ENCODE measurements around a stretch of chr16.

GRCh38 chr16:83965405-83966243, 2.4 kb upstream of the NECAB2 start:
- PRO-cap, 8 experiments = no peak in any of the 8 experiments

- PRO-cap, 8 experiments = peak in 4 of 8 experiments; most common minus-strand start chr16:84092163 (in 2)
Observed at GRCh38 chr16:84091847-84092280, 24.9 kb downstream of the MBTPS1 start.

GRCh38 chr16:84143795-84144989, 785 bp downstream of the HSDL1 start:
- PRO-cap, 8 experiments = no peak in any of the 8 experiments

- PRO-cap, 8 experiments = no peak in any of the 8 experiments
Observed at GRCh38 chr16:84180206-84181143, 6.4 kb downstream of the TAF1C start.

GRCh38 chr16:84283963-84284691, 10.6 kb upstream of the WFDC1 start:
- PRO-cap, 8 experiments = no peak in any of the 8 experiments

DNA sequence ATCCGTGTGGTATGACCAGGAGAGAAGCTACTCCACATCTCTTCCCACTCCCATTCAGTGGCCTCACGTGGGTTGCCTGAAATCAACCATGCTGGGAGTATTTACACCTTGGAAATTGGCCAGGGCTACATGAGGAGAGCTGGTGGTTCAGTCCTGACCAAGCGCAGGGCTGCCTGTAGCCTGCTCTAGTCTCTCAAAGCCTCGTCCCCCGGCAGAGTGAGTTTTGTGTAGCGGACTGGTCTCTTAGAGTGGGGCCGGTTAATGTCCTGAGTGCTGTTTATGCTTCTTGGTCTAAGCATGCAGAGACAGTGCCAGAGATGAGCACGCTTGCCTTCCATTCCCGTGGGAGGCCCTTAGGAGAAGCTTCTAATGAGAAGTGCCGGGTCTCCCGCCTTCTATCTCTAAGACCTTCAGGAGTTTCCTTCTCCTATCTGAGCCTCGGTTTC, 3.8 kb downstream of the WFDC1 start:
- PRO-cap, 8 experiments = no peak in any of the 8 experiments

DNA sequence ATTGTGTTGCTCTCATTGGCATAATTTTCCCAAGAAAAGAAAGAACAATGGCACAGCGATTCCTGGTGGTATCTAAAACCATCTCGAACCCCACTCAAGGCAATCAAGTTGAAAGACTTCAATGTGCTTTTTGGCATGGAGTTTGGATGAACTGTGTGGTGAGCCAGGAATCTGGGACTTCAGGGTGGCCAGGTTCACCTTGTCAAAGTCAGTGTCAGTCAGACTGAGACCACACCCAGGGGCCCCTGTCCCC, 25.7 kb downstream of the WFDC1 start:
- PRO-cap, 8 experiments = no peak in any of the 8 experiments

DNA sequence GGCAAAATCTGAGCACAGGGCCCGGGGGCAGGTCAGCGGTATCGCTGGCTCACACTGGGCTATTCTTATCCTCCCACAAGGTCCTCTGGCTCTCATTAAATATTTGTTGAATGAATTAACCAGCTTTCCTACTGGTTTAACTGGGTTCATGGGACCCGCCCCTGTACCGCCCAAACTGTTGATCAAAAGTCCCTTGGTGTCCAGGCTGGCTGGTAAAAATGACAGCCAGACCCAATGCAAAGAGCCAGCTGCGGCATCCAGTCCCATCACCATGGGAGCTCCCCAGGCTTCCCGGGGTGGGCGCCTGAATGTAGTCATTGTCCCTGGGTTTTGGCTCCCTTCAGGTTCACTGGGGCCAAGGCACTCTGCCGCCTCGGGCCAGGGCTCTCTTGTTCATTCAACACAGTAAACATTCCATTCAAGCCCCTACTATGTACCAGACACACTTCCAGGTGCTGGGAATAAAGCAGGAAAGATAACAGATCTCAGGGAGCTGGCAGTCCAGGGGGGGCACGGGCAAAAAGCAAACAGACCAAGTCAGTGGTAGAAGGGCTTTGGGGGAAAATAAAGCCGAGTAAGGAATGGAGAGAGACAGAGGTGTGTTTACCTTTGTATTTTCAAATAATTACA, 11.7 kb upstream of the ATP2C2 start:
- PRO-cap, 8 experiments = no peak in any of the 8 experiments

- PRO-cap, 8 experiments = peak in 3 of 8 experiments; most common plus-strand start chr16:84515209 (in 1); most common minus-strand start chr16:84515052 (in 2)
Observed at GRCh38 chr16:84514689-84515460, 10.4 kb upstream of the MEAK7 start.

DNA sequence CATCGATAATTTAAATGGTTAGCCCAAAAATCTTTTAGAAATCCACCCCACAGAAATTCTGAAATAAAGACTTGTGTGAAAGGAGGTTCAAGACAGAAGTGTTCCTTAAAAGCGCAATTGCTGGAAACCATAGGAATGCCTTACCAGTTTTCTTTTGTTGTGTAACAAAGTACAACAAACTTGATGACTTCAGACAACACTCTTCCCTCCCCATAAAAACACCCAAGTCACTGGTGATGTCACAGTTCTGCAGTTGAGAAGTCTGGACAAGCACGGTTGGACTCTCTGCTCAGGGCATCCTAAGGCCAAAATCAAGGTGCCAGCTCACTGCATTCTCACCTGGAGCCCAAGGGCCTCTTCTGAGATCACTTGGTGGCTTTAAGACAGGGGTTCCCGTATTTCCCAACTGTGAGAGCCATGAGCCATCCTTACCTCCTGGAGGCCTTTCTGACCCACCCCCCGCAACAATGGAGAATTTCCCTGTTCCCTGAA, 45.6 kb upstream of the MEAK7 start:
- PRO-cap, 8 experiments = no peak in any of the 8 experiments

- PRO-cap, 8 experiments = peak in 7 of 8 experiments; most common plus-strand start chr16:84554251 (in 3); most common minus-strand start chr16:84554073 (in 7)
Observed at GRCh38 chr16:84553742-84554420, 49.4 kb upstream of the MEAK7 start.

GRCh38 chr16:84593726-84594752, 23.8 kb downstream of the COTL1 start:
- PRO-cap, 8 experiments = peak in 6 of 8 experiments; most common plus-strand start chr16:84594423 (in 5); most common minus-strand start chr16:84594358 (in 3)

DNA sequence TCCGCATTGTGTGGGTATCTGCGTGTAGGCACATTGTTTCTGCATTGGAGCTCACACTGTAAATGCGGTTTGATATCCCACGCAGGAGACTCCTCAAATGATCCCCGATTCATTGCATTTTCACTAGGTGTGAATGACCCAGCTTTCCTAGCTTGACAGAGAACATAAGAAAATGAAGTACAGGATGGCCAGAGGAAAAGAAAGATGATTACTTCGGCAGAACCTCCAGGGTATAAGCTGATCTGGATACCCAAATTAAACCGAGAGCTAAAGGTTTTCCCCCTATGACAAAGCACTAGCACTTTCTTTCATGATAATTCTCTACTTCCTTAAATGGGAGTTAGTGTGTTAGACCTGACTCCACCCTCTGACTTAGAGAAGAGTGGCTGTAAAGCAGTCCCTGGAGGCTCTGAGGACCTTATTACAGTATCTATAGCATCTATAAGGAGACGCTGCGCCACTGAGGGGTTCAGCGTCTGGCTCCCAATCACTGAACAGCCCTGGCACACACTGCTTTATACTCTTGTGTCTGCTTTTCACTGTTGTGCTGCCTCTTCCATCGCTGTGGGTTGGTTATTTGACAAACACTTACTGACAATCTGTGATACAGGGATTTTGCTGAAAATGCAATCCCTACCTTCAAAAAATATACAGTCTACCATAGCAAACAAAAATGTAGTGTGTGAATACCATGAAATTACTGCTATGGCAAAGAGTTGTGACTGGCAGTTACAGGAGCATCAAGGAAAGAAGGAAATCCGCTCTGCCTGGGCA, 17.1 kb downstream of the COTL1 start:
- PRO-cap, 8 experiments = peak in 6 of 8 experiments; most common plus-strand start position 438 of the sequence (in 5); most common minus-strand start position 194 of the sequence (in 2)

DNA sequence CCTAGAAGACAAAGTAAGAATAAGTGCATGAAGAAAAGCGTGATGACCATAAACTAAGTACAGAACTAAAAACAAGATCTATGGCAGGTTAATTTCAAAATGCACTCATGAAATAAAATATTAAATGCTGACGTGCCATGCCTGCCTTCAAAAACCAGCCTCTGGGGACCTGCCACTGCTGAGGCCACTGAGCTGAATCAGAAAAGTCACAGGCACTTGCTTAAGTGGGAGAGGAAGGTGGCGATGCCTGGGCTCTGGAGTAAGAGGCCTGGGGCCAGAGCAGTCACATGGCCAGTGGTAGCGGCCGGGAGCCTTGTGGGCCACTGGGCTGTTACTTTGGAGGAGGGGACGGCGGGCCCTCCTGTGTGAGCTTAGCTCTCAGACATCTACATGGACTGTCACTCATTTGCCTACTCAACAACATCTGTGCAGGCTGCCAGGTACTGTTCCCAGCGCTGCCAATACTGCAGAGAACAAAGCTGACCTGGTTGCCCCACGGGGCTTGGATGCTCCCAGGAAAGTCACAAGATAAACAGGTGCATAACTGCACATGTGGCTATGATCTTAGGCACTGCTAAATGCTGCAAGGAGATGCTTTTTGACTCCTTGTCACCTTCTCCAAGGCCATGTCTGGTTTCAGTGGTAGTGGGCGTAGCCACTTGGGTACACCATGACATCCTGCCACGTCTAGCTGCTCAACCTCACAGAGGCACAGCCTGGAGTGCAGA, 11.7 kb downstream of the COTL1 start:
- PRO-cap, 8 experiments = no peak in any of the 8 experiments

DNA sequence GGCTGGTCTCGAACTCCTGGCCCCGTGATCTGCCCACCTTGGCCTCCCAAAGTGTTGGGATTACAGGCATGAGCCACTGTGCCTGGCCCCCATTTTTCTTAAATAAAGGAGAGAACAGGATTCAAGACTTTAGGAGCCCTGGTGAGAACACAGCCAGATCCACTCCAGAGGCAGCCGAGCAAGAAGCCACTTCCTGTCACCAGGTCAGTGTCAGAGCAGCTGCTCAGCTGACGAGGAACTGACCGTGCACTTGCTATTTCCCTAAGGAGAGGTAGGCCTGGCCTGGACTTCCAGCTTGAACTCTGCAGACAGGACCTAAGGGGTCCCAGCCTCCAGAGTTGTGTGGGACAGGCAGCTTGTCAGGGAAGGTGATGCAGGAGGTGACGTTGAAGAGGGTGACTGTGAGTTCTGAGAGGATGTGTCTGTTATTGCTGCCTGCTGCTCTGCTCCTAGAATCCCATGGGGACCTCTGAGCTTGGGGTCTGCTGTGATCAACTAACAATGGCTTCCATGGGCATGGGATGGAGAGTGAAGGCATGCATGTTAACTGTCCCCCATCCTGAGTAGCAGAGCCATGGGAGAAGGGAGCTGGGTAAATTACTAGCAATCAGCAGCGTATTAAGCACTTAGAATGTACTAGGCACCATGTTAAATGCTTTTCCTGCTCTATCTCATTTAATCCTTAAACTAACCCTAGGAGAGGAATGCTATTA, 7.0 kb upstream of the KLHL36 start:
- PRO-cap, 8 experiments = peak in 5 of 8 experiments; most common minus-strand start position 185 of the sequence (in 5)

- PRO-cap, 8 experiments = no peak in any of the 8 experiments
Observed at GRCh38 chr16:84661218-84662070, 13.1 kb downstream of the KLHL36 start.

- PRO-cap, 8 experiments = no peak in any of the 8 experiments
Observed at GRCh38 chr16:84725302-84726430, 25.9 kb downstream of the USP10 start.

DNA sequence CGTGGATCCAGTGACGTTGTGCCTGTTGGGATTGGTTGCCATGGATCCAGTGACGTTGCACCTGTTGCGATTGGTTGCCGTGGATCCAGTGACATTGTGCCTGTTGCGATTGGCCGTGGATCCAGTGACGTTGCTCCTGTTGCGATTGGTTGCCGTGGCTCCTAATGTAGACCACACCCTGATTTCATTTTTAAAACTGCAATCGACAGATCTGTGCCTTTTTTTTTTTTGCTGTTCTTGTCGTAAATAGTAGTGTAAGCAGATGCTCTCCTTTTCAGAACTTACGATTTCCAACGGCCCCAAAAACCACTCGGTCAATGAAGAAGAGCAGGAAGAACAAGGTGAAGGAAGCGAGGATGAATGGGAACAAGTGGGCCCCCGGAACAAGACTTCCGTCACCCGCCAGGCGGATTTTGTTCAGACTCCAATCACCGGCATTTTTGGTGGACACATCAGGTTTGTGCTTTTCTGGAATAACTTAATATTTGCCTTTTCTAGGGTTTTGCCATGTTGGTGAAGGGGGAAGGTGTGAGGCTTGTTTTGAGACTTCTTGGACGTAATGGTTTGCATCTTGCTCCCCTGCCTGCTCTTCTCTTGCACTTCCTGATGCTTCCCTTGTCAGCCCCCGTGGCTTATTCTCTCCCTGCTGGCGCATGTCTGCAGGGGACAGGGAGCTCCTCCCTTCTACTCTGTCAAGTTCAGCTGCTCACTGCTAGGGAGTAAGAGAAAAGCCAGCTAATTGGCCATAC, 55.8 kb upstream of the CRISPLD2 start:
- PRO-cap, 8 experiments = no peak in any of the 8 experiments

GRCh38 chr16:84828950-84830128, 9.6 kb downstream of the CRISPLD2 start:
- PRO-cap, 8 experiments = no peak in any of the 8 experiments

DNA sequence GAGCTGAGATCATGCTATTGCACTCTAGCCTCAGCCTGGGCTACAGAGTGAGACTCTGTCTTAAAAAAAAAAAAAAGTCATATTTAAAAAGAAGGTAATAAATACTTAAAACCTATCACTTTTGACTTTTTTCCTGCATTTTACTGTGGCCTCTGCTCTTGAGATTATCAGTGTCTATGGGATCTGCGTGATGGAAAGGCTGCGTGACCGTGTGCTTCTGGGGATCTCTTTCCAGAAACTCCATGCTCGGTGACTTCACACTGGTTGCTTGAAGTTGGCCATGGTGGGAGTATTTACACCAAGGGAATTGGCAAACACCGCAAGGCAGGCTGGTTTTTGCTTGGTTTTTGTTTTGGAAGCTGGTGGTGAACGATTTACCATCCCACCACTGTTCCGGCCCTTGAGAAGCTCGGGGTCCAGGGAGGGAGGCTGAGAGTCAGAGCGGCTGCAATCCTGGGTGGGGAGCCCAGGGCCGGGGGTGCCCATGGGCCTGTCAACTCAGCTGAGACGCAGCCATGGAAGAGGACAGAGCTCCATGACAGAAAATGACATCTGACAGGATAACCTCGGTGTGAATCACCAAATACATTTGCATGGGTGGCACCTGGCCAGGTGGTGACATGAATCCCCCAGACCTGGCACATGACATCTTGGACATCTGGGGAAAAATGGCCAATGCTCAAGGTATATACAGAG, 11.0 kb downstream of the CRISPLD2 start:
- PRO-cap, 8 experiments = no peak in any of the 8 experiments

Data from peripheral blood mononuclear cell (primary cell).